B cell (primary cell): Measurements from ENCODE around the genes IHO1 and GNAI2.

GRCh38 chr3:49199389-49200288 is at the start of gene IHO1:
Gene IHO1 (plus strand): TSS chr3:49199498.
- PRO-cap = no peak
- CAGE, long polyA plus RNA = no peak

GRCh38 chr3:49352244-49352884 is 5.8 kb downstream of the GPX1 start:
- PRO-cap = no peak
- CAGE, long polyA plus RNA = no peak

DNA sequence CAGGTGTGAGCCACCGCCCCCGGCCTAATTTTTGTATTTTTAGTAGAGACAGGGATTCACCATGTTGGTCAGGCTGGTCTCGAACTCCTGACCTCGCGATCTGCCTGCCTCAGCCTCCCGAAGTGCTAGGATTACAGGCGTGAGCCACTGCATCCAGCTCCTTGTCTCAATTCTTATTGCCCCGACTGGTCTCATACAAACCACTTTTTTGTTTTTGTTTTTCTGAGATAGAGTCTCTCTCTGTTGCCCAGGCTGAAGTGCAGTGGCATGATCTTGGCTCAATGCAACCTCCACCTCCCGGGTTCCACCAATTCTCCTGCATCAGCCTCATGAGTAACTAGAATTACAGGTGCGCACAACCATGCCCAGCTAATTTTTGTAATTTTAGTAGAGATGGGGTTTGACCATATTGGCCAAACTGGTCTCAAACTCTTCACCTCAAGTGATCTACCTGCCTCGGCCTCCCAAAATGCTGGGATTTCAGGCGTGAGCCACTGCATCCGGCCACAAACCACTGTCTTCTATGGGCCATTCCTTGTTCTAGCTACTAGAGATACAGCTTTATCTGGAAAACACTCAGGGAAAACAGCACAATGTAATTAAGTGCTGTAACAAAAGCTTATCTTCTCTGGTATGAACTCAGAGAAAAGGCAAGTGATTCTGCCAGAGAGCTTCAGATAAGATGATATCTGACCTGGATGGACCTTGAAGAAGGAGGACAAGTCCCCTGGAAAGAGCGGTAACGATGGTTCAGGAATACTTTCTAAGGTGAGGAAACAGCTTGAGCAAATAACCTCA is 17.4 kb downstream of the RHOA start:
- PRO-cap = no peak
- CAGE, long polyA plus RNA = no peak

- PRO-cap = bidirectional peak, plus-strand start at chr3:49416184, minus-strand start at chr3:49416041; bidirectional peak, plus-strand start at chr3:49416488, minus-strand start at chr3:49416402
- CAGE, long polyA plus RNA = no peak
Measured at GRCh38 chr3:49415787-49416667, 3.8 kb downstream of the TCTA start.

DNA sequence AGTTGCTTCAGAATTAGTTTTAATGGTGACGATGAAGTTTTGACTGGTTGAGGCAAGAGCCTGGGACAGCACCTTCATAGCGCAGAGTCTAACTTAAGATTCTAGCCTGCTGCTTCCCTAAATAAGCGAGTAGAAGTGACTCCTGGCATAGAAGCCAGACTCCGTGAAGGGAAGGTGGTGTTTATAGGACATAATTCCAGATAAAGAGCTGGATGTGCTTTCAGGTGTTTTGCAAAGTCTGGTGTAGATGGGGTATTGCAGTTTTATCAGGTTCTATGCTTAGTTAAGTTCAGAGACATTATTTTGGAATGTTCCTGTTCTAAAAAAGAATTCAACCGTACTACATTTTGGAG is 1.0 kb downstream of the DAG1 start:
- PRO-cap = no peak
- CAGE, long polyA plus RNA = no peak

- PRO-cap = no peak
- CAGE, long polyA plus RNA = no peak
Measured at GRCh38 chr3:49498074-49498286, 27.9 kb downstream of the DAG1 start.

DNA sequence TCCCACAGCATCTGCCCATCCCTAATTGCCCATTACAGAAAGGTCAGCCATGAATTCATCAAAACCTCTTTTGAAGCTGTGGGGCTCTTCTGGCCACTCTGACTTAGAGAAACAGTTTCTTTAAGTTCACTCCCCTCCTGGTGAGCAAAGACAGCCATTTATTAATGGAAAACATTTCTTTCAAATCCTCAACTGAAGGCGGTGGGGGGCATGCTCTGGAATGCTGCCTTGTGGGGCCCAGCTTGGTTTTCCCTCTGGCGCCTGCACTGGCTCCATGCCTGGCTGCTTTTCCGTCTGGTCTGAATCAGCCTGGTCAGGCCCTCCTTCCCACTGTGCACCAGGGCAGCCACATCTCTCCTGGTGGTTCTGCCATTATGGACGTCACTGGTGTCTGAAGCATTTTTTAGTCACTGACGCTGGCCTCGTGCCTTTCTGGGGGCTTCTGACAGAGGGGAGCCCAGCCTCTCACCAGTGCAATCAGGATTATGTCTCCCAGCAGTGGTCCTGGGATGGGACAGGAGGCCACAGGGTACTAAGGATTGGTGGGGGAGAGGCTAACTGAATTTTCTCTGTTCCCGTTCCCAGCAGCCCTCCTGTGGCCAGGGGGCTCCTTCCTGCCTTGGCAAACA is 57.7 kb upstream of the APEH start:
- PRO-cap = no peak
- CAGE, long polyA plus RNA = no peak

DNA sequence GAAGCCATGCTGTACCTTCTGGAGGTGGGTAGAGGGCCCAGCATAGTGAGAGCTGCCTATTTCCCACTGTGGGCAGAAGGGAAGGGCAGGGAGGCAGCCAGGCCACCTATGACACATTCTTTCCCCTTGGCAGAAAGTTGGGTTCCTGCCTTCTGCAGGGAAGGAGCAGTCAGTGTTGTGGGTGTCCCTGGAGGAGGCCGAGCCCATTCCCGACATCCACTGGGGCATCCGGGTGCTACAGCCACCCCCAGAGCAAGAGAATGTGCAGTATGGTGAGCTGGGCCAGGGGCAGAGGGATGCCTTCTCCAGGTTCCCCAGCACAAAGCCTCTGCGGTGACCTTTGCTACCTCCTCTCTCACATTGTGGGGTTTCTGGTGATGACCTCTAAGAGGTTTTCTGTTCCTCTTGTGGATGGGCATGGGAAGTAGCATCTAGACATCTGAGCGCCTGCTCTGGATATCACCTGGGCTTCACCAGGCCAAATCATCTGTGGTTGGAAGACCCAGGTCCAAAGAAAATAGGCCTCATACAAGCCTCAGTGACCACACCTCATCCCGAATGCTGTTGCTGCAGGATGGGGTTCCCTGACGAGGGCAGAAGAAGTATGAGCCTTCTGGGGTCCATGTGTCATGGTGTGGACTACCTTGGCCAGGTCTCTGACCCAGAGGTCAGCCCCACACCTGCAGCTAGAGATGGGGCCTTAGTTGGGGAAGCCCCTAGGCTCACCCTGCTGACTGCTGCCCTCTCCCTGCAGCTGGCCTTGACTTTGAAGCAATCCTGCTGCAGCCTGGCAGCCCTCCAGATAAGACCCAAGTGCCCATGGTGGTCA is 7.0 kb downstream of the APEH start:
- PRO-cap = no peak
- CAGE, long polyA plus RNA = no peak

DNA sequence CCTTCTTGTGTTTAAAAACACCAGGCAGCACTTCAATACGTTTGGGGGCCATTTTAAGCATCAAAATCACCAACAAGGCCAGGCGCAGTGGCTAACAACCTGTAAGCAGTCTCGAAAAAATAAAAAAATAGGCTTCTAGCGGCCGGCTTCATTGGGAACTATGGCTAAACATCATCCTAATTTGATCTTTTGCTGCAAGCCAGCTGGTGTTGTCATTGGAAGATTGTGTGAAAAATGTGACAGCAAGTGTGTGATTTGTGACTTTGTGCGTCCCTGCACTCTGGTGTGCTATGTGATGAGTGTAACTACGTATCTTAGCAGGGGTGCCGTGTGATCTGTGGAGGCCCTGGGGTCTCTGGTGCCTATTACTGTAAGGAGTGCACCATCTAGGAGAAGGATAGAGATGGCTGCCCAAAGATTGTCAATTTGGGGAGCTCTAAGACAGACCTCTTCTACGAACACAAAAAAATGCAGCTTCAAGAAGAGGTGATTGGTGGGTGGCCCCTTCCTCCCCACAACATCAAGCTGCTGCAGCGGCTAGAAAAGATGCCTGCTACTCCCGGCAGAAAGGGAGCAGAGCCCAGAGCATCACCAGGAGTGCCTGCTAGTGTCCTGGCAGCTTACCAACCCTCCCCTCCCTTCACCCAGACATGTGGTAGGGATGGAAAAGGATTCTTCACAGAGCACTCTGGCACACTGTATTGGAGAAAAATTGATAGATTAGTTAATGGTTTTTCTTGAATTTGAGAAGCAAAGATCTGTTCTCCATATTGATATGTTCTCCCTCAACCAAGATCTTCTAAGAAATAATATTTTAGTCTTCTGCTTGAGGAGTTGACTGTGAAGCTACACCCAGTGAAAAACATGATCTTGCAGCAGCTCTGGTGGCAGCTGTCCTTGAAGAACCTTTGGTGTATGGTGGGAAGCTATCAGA is 10.9 kb downstream of the IP6K1 start:
- PRO-cap = no peak
- CAGE, long polyA plus RNA = no peak

GRCh38 chr3:49802778-49802941 is 401 bp upstream of the INKA1 start:
- PRO-cap = bidirectional peak, plus-strand start at chr3:49802840, minus-strand start at chr3:49802683
- CAGE, long polyA plus RNA = no peak

DNA sequence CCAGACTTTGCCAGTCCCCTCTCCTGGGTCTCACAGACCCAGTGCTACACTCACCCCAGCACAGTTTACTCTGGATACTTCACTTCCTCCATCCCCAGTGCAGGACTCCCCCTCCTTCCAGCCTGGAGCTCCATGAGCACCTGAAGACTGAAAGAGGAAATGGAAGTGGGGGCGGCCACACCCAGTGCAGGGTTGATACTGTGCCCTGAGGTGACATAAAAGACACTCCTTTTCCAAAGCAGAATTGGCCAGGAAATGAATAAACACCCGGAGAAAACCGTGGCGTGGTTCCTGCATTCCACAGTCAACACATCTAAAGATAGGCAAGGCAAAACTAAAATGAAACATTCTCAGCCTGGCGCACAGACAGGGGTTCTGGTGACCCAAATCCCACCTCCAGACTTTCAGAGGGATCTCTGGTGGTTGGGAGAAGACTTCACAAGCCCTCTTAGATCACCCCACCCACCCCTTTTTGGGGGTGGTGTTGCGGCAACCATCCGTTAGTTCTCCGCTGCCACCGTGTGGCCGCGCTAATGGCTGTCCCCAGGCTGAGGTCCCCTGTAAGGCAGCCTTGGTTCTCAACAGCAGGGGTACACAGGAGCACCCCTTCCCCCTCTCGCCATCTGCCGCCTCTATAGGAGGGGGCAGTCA is 2.4 kb upstream of the MST1R start:
- PRO-cap = no peak
- CAGE, long polyA plus RNA = no peak

- PRO-cap = no peak
- CAGE, long polyA plus RNA = no peak
Measured at GRCh38 chr3:50091716-50092306, 3.1 kb downstream of the RBM5 start.

- PRO-cap = no peak
- CAGE, long polyA plus RNA = no peak
Measured at GRCh38 chr3:50194631-50195293, 3.4 kb downstream of the GNAT1 start.

DNA sequence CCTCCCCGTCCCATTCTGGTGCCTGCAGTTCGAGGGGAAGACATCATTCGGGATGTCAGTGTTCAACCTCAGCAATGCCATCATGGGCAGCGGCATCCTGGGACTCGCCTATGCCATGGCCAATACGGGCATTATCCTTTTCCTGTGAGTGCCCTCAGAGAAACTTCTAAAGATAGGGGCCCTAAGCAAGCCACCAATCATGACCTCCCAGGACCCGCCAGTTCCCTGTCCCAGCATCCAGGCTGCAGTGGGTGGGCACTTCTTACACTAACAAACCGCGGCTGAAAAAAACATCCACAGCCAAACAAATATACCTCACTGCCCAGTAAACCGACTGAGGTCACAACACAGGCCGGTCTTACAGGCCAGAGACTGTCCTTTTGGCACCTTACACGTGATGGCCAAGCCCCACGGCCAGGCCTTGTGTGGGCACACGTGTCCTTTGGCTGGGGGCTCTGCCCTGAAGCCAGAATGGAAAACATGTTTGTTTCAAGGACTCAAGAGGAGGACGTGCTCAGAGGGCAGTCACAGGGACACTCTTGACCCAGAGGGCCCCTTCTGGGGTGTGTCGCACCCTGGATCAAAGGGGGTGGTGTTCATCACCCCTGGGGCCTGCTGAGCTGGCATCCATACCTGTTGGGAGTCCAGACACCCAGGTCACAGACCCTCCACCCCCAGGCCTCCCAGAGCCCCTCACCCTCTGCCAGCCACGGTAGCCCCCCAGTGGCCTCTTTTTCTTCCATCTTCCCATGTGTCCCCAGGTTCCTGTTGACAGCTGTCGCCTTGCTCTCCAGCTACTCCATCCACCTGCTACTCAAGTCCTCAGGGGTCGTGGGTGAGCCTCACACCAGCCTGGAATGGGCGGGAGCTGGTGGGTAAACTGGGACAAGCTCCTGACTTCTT is 9.8 kb downstream of the SLC38A3 start:
- PRO-cap = no peak
- CAGE, long polyA plus RNA = no peak

GRCh38 chr3:50235488-50236731 is at the start of gene GNAI2:
Gene GNAI2 (plus strand): TSS chr3:50236204.
- PRO-cap = bidirectional peak, plus-strand start at chr3:50236204, minus-strand start at chr3:50235811
- CAGE, long polyA plus RNA = no peak

DNA sequence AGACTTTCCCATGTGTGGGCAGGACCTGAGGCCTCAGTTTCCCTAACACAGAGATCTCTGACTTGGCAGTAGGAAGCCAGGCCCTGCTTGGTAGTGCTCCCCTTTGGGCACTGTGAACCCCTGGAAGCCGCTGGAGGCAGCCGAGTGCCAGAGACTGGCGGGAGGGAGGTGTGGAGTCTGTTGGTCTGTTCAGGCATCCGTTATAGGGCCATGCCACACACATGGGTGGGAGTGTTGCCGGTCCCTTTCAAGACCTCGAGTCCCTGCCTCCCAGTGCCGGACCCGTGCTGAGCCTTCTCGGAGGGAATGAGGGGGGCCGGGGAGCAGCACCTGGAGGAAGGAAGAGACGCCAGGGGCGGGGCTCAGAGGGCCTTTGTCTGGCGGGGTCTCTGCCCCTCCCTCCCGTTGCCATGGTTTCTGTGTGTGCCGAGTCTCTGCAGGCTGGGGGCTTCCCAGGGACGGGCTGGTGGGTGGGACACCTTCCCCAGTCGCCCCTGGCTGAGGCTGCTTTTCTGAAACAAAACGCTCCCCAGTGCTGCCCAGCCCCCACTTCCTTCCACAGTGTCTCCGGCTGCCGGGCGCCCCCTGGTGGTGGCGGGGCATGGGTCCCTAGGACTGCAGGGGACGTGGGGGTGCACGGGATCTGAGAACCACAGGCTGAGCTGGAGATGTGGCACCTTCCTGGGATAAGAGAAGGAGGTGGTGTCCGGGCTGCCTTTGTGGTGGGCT is 9.9 kb downstream of the GNAI2 start:
- PRO-cap = unidirectional peak, minus-strand start at position 308 of the sequence
- CAGE, long polyA plus RNA = no peak

DNA sequence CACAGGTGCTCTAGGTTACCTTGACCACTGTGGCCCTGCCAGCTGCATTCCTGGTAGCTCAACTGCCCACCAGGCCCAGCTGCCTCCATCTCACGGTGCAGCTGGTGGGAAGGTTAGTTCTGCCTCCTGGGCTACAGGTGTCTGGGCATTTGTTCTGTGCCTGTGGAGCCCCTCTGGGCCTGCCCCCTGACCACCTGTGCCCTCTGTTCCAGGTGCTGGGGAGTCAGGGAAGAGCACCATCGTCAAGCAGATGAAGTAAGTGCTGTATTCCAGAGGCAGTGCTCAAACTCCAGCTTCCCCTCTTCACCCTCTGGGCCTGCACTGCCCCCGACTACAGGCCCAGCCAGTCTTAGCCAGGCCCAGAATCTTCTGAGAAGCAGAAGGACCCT is 15.9 kb downstream of the GNAI2 start:
- PRO-cap = no peak
- CAGE, long polyA plus RNA = no peak

DNA sequence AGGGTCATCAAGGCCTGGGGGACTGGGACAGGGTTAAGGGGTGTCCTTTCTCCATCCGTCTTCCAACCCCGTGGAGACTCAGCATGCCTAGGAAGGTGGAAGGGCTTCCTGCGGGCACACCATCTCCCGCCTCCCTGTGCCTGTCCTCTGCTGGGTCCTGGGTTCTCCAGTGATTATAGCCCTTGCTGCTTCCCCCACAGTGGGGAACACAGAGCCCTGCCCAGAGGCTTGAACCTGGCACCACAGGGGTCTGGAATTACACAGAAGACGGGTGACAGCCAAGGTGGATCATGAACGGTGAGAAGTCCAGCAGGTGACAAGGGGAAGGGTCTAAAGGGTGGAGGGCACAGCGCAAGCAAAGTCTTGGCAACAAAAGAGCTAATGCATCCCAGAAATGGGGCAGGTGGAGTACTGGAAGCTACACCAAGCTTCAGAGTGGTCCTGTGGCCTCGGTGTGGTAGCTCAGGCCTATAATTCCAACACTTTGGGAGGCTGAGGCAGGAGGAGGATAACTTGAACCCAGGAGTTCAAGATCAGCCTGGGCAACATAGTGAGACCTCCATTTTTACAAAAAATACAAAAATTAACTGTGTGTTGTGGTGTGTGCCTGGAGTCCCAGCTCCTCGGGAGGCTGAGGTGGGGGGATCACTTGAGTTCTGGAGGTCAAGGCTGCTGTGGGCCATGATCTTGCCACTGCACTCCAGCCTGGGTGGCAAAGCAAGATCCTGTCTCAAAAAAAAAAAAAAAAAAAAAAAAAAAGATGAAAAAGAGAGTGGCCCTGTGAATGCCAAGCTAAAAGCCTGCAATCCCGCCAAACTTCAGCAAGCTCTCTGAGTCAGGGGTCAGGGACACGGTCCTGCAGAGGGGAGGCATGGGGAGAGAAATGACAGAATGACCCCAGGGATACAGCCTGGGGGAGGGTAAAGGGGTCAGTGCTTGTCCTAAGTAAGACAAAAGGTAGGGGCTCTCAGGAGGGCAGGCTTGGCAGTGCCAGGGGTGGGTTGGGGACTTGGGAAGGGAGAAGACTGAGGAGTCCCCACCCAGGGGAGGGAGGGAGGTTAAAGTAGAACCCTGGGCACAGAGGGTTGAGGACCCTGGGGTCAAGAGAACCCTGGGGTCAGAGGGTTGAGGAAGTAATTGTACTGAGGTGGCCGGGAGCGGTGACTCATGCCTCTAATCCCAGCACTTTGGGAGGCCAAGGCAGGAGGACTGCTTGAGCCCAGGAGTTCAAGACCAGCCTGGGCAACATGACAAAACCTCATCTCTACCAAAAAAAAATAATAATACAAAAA is 5.7 kb upstream of the SEMA3B start:
- PRO-cap = no peak
- CAGE, long polyA plus RNA = no peak

- PRO-cap = no peak
- CAGE, long polyA plus RNA = no peak
Measured at GRCh38 chr3:50287214-50287627, 5.0 kb downstream of the IFRD2 start.

GRCh38 chr3:50292899-50293412 is 727 bp upstream of the IFRD2 start:
- PRO-cap = no peak
- CAGE, long polyA plus RNA = no peak